ENCODE data around the genes MMP3, PDGFD and C11orf65.

DNA sequence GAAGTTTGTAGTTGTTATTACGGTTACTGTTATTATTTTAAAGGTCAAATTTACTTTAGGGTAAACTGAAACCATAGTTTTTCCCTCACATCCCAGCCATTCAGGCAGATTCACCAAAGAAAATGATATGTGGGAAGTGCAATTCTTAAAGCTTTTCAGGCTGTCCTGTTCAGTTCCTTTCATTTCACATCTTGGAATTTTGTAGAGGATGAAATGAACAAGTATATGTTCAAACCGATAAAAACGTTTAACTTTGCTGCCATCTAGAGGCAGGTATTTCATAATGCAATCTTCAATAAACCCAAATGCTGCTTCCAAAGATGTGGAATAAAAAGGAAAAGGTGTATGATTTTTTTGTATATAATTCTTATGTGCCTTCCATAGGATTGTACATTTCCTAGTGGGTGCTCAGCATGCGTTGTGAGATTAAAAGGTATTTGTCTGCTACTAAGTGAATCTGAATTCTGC, 199.5 kb downstream of the PGR start:
- RRBS: no CpG with 5 or more reads among the region's 4 CpGs

GRCh38 chr11:101126780-101127181, 2.8 kb downstream of the PGR start:
- RRBS: no CpG with 5 or more reads among the region's 17 CpGs

GRCh38 chr11:101487720-101488058, 96.1 kb downstream of the TRPC6 start:
- RRBS: no CpG with 5 or more reads among the region's 2 CpGs

- RRBS: under 1% methylated on average over 28 of the region's 80 CpGs
Observed at GRCh38 chr11:102110870-102111807, 892 bp downstream of the YAP1 start.

GRCh38 chr11:102223497-102224261, 93.6 kb upstream of the BIRC3 start:
- RRBS: no CpG with 5 or more reads among the region's 8 CpGs

- RRBS: no CpG with 5 or more reads among the region's 1 CpG
Observed at GRCh38 chr11:102426568-102427077, 25.9 kb downstream of the TMEM123 start.

DNA sequence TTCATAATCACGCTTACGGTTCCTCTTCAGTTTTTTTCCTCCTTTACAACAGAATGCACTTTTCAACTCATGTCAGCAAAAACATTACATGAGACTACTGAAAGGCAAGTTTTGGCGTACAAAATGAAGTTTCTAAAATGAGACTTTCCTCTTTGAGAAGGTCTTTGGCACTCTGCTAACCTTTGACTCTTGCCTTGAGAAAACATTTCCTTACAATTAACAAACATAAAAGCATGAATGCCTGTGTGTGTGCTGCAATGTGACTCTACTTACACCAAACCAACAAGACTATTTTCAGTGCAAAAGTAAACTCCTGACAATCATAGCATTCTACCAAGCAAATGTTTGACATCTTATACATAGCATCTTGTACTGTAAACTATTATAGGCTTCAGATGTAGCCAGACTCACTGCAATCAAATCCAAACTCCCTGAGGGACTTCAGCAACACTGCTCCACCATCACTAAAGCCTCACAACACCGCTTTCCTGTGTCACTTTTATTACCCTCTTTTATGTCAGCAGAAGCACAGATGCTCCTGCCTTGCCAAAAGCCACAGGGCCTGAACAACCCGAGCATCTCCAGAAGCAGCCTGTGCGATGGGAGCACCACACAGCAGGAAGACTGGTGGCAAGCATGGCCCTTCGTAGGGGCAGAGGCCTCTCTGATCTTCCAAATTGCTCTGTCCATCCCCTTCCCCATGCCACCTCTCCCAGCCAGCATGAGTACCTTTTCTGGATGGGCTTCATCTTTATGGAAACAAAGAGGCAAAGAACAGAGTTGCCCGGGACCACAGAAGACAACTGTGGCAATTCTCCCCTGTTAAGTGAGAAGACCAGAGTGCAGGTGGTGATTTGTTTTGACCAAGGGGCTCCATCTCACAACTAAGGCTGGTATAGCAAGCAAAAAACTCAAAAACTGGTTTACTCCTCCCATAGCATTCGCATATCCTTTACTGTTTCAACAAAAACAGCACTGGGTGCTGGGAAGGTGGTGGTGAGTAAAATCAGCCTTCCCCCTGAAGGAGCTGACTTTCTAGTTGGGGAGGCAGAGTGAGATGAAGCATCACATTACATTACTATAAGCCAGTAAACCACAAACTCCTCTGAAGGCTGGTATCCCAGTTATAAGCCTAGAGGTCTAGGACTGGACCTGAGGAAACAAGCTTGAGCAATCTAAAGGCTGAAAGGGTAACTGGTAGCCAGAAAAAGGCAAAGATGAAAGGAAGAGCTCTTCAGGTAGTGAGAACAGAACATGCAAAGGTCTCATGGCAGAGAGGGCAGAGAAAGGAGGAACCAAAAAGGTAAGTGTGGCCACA, 22.8 kb downstream of the TMEM123 start:
- RRBS: no CpG with 5 or more reads among the region's 9 CpGs

- RRBS: no CpG with 5 or more reads among the region's 4 CpGs
Observed at GRCh38 chr11:102843400-102843912, at the start of gene MMP3. MMP3 (minus strand) TSS chr11:102843609.

DNA sequence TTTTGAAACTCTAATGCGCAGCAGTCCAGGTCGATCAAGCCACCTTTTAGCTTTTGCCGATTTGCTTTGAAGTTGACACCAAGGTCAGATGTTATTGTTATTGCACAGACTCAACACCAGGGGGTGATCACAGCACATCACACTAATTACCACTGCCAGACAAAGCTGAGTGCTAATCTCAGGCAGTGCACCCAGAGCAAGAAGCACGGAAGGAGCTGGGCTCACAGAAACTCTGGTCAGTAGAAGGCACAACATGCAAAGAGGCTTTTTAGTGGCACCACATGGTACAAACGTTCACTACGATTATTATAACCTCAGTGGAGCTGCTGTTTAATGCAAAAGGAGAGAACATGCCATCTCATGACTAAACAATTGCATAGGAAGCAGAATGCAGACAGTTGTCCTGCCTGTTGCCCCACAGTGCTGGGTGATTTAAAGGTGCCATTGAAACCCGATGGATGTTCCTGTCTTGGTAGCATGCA, 354.0 kb upstream of the DDI1 start:
- RRBS: no CpG with 5 or more reads among the region's 7 CpGs

GRCh38 chr11:104161991-104162549, 1.9 kb downstream of the PDGFD start:
- RRBS: no CpG with 5 or more reads among the region's 3 CpGs

DNA sequence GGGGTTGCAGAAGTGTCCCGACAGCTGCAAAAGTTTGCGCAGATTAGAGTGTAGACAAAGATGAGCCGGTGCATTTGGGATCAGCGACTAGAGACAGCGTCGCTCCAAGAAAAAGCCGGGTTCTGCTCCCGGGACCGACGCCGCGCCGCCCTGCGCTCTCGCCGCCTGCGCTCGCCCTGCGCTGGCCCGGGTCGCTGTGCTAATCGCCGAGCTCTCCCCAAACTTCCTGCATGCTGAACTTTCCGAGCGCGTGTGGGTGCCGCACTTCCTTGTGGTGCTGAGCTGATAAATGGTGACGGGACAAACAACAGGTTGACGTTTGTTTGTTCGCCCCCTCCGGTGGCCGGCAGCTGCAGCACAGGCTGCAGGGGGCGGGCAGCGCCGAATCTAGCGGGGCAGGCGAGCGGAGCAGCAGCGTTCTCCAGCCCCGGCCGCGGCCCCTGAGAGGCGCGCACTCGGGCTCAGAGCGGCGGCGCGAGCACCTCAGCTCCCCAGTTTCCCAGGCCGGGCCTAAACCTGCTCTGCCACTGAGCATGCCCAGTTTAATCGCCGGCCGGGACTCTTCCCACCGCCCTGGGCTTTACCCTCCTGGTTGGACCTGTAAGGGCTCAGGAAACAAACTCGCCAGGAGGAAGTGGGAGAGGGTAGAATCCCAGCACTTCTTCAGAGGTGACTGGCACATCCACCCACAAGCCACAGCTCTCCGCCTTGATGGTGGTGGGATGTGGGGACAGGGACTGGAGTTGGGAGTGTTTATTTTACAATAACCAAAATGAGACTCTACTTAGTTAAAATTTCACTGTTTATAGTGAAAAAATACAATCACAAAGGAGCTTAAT, at the start of gene PDGFD:
Gene PDGFD, minus strand, starts transcription at position 294 of the 839 bp plus-strand sequence.
- RRBS: under 1% methylated on average over 31 of the region's 56 CpGs

DNA sequence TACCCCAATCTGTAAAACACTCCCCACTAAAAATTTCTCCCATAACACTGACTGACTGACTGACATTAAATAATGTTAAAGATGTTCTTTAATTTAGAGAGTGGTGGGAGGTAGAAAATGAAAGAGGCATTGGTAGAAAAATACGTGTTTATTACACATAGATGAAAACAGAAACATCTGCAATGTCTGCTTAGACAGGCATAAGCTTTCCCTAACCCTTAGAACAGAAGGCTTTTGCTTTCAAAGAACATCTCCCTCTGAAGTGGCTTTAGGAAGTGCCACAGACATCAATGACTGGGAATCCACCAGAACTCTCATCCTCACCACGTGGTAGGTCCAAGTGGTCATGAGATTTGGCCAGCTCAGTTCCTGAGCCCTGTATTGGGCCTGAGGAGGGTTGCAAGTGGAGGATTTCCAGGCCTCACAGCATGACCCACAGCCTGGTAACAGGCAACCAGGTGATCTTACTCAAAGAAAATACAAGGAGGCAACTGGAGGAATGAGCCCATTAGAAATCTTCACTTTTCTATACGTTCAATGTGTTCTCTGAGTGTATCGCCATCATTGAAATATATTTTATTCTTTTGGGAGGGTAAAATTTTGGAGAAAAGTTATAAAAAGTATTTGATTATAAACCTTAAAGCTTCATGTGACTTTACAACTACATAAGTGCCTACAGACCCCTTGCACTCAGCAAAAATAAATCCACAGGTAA, 1.6 kb downstream of the CASP1 start:
- RRBS: no CpG with 5 or more reads among the region's 4 CpGs

- RRBS: no CpG with 5 or more reads among the region's 1 CpG
Observed at GRCh38 chr11:105044091-105044381, 1.1 kb downstream of the CARD16 start.

DNA sequence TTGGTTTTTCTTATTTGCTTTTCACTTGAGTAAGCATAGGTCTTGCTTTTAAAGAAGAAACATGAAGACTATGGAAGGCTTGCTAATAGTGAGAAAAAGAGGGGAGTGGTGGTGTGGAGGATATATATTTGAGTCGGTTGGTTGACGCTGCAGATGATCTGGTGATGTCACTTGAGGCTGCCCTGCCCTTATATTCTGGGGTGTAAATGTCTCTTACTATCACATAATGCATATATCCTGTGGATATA, 2.9 kb downstream of the GRIA4 start:
- RRBS: no CpG with 5 or more reads among the region's 2 CpGs

- RRBS: no CpG with 5 or more reads among the region's 7 CpGs
Observed at GRCh38 chr11:107719480-107720065, 7.7 kb upstream of the SLN start.

DNA sequence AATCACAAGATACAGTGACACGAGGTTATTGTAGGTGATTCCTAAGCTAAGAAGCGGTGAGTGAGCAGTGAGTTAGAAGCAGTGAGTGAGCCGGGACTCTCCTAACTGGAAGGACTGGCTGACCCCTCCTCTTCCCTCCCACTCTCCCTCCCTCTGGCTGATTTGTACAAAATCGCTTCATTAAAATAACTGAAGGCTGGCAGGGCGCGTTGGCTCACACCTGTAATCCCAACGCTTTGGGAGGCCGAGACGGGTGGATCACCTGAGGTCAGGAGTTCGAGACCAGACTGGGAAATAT, 468 bp upstream of the SLC35F2 start:
- RRBS: no CpG with 5 or more reads among the region's 10 CpGs

GRCh38 chr11:108105984-108107002, 15.1 kb upstream of the ACAT1 start:
- RRBS: no CpG with 5 or more reads among the region's 8 CpGs

DNA sequence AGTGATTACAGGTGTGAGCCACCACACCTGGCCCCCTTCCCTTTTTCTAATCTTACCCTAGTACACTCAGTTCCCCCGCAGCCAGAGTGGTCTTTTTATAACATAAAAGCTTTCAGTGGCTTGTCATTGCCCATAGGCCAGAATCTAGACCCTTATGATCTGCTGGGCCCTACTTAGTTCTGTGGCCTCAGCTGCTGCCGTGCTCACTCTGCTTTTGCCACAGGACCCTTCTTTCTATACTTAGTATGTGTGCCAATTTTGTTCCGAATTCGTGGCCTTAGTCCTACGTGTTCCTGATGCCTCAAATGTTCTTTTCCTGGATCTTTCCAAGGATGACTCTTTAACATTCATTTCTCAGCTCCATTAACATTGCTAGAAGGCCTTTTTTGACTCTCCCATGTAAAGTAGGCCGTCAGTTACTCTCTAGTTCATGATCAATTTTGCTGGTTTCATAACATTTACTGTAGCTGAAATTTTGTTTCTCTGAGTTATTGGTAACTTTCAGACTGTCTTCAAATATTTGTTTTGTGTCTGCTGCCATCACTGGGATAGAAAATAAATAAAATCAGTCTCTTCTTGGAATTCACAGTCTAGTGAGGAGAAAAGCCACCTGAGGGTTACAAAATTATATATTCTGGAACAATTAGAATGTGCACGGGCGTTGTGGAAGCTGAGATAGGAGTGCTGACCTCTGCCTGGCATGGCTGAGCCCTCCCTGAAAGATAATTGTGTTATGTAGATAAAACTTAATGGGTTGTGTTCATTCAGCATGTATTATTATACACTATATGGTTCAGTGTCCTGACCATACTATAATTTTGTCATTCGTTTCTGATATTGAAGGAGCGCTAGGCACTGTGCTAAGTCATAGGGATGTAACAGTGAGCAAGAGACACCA, 3.4 kb downstream of the ACAT1 start:
- RRBS: no CpG with 5 or more reads among the region's 10 CpGs

GRCh38 chr11:108221142-108221861, 1.1 kb downstream of the NPAT start:
- RRBS: no CpG with 5 or more reads among the region's 15 CpGs

- RRBS: 1% methylated on average over 5 of the region's 46 CpGs
Observed at GRCh38 chr11:108466598-108467745, at the start of gene C11orf65. C11orf65 (minus strand) TSS chr11:108467529.

Data from retinal pigment epithelial cell (primary cell).